Mesenchymal stem cell of Wharton's jelly (primary cell): ENCODE measurements around a stretch of chr3.

- CAGE, long polyA plus RNA: no peak
Measured at GRCh38 chr3:13934826-13935237, 55.0 kb upstream of the WNT7A start.

- CAGE, long polyA plus RNA: no peak
Measured at GRCh38 chr3:14147272-14148504, 22.8 kb downstream of the TMEM43 start.

- CAGE, long polyA plus RNA: no peak
Measured at GRCh38 chr3:14178994-14179720, 540 bp downstream of the LSM3 start.

- CAGE, long polyA plus RNA: no peak
Measured at GRCh38 chr3:14272806-14273573, 94.4 kb downstream of the LSM3 start.

- CAGE, long polyA plus RNA: no peak
Measured at GRCh38 chr3:14379866-14380105, 22.6 kb upstream of the SLC6A6 start.

DNA sequence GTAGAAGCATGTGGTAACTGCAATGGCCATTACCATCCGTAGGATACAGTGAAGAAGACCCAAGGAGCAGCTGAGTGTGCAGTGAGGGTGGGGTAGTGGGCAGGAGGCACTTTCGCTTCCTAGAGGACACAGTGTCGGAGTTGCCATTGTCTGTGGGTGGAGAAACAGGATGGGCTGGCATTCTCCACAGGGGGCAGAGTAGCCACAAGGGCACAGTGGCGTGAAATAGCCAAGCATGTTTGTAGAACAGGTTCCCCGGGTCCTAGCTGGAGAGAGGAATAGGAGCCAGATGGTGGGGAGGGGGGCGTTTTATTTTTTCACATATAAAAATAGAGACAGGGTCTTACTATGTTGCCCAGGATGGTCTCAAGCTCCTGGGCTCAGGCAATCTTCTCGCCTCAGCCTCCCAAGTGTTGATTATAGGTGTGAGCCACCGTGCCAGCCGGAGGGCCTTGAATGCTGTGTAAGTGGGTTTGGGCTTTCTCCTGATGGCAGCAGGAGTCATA is 3.5 kb downstream of the SLC6A6 start:
- CAGE, long polyA plus RNA: no peak

DNA sequence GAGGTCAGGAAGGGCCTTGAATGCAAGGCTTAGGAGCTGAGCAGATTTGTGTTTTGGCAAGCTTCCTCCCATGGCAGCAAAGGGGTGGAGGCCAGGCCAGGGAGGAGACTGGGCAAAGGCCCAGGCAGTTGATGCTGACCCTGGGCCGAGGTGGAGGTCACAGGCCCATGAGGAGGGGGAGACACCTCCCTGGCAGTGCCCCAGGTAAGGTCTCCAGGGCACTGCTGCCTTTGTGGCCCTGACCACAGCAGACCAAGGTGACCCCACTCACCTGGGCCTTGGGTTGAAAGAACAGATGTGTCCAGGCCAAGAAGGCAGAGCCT is 1.5 kb downstream of the GRIP2 start:
- CAGE, long polyA plus RNA: no peak

GRCh38 chr3:14810053-14811128 is 8.4 kb upstream of the FGD5 start:
- CAGE, long polyA plus RNA: no peak

DNA sequence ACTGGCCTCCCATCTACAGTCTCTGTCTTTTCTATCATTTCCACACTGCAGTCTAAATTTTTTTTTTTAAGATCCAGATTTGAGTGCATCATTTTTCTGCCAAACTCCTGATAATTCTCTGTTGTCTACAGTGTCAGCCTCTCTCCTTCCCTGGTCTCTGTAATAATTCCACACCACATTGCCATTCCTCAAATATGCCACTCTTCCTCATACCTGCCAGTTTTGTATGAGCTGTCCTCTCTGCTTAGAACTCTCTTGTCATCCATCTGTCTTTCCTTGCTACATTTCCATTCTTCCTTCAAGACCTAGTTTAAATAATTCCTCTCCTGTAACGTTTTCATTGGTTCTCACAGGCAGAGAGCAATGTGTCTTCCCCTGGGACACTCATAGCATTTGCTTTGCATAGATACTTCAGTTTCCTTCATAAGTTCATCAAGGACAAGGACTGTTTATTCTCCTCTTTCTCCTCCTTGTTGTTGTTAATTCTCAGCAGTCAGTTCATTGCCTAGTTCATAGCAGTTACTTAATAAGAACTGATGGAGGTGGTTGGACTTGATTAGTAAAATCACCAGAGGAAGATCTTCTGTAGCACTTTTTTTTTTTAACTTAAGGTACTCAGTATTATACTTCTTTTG is 10.5 kb downstream of the NR2C2 start:
- CAGE, long polyA plus RNA: no peak

- CAGE, long polyA plus RNA: no peak
Measured at GRCh38 chr3:14962120-14962728, 14.8 kb downstream of the NR2C2 start.

DNA sequence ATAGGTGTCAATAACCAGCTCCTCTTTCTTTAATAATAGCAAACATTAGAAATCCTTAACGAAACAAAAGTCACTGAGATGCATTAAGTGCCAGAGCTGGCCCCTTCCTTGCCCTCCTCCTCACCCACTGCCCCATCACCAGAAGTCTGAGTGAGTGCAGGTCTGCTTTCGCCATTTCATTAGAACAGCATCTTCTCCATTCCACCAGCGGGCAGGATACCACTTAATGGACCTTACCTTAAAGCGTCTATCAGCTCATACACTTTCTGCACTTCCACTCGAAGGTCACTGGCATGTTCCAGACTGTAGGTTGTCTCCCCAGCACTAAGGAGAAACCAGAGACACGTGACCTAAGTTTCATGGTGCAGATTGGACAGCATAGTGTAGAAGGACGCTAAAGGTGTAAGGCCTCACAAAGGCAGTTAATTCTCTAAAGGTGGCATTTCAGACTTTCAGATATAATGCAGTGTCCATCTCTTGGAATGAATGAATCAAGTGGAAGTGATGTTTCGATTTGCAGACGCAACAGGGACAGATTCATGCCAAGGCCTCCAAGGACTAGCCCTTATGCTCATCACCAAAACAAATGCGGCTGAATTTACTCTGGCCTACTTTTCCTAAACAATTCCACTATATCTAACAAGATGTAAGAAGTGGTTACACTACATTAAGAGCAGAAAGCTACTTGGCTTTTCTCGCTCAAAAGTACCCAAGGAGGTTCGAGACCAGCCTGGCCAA is 12.9 kb upstream of the MRPS25 start:
- CAGE, long polyA plus RNA: no peak

DNA sequence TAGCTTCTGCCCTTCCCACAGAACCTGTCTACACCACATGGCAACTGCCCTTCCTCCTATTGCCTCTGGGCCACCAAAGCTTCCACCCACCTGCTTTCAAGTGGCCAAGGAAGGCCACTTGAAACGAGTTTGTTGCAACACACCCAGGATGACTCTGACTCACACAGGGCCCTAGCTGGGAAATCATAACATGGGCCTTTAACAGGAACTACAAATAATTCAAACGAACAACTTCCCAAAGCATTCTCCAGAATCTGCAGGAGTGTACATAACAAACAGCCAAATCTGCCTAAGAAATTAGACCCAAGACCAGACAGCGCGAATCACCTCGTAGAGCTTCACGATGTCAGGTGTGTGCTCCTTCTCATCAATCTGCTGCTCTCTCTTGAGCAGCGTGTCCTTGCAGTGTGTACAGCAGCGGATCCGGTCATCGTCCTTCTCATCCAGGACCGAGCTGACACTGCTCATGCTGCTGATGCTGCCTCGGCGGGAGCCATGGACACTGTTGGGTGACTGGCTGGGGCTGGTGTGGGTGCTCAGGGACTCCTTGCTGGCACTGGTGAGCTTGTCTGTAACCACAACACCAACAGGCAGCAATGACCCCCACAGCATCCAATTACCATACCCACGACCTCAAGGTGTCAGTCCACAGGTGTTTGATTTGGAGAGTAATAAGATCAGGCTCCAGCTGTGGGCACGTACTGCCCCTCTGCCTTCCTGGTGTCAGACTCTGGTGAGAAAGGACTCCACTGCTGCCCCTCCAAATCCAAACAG is 16.7 kb downstream of the RBSN start:
- CAGE, long polyA plus RNA: no peak

- CAGE, long polyA plus RNA: no peak
Measured at GRCh38 chr3:15207022-15207455, 993 bp downstream of the CAPN7 start.

DNA sequence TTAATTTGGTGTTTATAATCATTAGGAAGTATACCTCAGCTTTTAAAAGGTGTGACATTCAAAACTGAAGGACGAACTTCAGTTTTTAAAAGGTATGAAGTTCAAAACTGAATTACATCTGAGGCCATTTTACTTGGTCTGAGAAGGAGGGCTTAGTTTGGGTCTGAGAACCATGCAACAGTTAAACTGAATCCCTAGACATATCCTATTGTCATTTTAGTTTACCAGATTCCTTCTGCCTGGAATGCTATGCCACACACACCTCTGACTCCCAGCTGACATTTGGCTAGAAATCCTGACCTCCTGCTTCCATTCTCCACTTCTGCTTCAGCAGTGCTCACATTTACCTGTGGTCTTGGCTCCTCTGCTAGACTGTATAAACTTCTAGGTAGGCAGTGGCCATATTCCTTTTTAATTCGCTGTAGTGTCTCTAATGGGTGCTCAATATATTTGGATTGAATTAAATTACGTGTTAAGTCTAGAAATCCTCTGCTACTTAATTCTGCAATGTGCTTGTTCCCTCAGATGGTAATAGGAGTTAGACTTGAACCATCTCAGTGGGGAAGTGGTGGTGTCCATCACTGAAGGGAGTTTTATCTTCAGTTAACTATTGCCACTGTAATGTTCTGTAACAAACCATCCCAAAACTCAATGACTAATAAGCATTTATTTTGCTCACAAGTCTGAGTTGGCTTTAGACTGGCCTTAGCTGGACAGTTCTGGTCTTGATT is 15.5 kb downstream of the EAF1 start:
- CAGE, long polyA plus RNA: no peak

- CAGE, long polyA plus RNA: no peak
Measured at GRCh38 chr3:15496219-15496709, 25.2 kb downstream of the COLQ start.

GRCh38 chr3:15630628-15631064 is 29.1 kb downstream of the BTD start:
- CAGE, long polyA plus RNA: no peak

- CAGE, long polyA plus RNA: no peak
Measured at GRCh38 chr3:15756266-15757158, 41.3 kb downstream of the ANKRD28 start.

DNA sequence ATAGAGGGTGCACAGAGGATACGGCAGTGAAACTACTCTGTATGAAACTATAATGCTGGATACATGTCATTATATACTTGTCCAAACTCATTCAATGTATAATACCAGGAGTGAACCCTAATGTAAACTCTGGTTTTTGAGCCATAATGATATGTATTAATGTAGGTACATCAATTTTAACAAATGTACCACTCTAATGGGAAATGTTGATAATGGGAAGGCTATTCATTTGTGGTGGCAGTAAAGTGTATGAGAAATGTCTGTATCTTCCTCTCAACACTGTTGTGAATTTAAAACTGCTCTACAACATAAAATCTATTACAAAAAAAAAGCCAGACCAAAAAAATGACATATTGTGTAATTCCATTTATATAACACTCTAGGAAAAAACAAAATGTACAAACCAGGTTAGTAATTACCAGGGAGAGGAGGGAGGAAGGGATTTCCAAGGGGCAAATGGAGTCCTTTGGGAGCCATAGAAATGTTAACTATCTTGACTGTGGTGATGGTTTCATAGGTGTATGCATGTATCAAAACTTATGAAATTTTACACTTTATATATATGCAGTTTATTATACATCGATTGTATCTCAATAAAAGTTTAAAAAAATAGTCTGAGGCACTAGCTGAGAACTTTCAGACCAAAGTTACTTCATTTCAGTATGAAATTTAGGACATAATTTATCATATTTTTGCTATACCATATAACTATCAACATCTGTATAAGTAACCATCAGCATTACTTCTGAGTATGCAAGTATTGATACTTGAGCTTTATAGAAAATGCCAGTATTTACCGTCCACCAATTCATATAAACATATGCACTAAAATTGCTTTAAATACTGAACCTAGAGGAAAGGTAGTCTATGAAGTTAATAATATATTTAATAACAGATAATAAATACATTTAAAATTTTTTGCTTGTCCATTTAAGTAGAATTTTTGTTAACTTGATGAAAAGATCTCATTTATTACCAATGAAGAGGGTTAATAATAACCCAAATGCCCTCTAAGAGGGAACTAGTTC is 11.4 kb downstream of the ANKRD28 start:
- CAGE, long polyA plus RNA: no peak

GRCh38 chr3:15828564-15829222 is 30.9 kb upstream of the ANKRD28 start:
- CAGE, long polyA plus RNA: no peak

GRCh38 chr3:16050792-16051602 is 123.5 kb upstream of the GALNT15 start:
- CAGE, long polyA plus RNA: no peak